IMR-90 (cell line): Measurements from ENCODE around the gene HOXA6.

DNA sequence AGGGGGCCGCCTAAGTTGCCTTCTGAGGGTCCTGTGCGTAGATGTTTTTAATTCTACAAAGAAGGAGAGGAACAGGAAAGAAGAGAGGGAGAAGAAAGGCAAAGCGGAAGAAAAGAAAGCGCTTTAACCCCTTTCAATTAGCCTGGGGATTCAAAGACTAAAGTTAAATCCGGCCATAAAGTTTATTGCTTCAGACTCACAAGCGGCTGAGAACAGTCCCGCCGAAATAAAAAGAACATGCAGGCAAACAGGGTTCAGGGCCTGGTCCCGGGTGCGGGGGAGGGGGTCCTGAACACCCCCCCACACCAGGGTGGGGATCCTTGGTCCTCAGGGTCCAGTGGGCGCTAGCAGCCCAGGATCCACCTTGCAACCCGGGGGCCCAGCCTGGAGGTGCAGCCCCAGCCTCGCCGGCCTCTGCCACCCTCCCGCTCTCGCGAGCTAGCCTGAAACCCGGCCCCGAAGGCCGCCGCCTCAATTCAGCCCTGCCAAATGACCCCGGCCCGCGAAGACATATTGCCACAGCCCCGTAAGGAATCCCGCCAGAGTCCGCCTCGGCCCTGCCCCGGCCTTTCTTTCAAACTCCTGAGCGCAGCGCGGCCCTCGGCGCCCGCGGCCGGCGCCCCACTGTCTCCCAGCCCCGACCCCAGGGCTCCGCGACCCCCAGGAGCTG is 4.3 kb downstream of the HOXA5 start:
- RRBS: 2% methylated on average over 35 of the region's 41 CpGs
CAGE:
- cytosol, long polyA plus RNA: no peak
- long polyA plus RNA: no peak
- nucleus, long polyA plus RNA: no peak

DNA sequence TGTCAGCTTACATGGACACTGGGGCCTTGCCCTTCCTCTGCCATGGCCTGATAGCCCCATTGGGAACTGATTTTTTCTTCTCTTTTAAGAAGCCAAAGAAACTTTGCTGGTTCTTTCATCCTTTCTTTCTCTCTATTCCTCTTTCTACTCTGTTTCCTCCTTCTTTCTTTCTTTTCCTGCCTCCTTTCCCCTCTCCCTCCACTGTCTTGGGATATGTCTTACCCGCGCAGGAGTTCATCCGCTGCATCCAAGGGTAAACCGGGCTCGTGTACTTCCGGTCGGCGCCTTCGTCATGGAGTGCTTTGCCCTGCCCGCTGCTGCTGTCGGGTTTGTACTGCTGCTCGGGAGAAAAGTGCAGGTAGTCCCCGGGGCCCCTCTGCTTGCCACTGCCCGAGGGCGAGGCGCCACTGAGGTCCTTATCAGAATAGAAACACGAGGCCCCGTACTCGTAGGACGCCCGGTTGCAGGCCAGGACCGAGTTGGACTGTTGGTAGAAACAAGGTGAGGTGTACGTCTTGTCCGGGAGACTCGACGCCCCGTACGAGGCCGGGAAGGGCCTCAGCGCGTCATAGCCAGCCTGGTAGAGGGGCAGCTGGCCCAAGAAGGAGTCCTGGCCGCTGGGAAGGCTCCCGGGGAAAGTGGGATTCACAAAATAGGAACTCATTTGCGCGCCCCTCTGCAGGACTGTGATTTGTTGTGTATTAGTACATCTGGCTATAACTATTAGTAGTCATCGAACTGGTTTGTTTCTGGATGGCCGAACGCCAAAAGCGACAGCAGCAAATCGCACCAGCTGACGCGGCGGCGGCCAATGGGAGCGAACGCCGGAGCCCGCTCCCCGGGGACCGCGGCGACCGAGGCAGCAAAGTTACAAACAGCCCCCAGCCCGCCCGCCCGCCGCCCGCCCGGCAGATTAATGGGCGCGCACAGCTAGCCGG is at the start of gene HOXA6:
Gene HOXA6 (minus strand): TSS at position 689 of the 938 bp plus-strand sequence.
- RRBS: 13% methylated on average over 32 of the region's 62 CpGs
CAGE:
- cytosol, long polyA plus RNA: no peak
- long polyA plus RNA: no peak
- nucleus, long polyA plus RNA: no peak

DNA sequence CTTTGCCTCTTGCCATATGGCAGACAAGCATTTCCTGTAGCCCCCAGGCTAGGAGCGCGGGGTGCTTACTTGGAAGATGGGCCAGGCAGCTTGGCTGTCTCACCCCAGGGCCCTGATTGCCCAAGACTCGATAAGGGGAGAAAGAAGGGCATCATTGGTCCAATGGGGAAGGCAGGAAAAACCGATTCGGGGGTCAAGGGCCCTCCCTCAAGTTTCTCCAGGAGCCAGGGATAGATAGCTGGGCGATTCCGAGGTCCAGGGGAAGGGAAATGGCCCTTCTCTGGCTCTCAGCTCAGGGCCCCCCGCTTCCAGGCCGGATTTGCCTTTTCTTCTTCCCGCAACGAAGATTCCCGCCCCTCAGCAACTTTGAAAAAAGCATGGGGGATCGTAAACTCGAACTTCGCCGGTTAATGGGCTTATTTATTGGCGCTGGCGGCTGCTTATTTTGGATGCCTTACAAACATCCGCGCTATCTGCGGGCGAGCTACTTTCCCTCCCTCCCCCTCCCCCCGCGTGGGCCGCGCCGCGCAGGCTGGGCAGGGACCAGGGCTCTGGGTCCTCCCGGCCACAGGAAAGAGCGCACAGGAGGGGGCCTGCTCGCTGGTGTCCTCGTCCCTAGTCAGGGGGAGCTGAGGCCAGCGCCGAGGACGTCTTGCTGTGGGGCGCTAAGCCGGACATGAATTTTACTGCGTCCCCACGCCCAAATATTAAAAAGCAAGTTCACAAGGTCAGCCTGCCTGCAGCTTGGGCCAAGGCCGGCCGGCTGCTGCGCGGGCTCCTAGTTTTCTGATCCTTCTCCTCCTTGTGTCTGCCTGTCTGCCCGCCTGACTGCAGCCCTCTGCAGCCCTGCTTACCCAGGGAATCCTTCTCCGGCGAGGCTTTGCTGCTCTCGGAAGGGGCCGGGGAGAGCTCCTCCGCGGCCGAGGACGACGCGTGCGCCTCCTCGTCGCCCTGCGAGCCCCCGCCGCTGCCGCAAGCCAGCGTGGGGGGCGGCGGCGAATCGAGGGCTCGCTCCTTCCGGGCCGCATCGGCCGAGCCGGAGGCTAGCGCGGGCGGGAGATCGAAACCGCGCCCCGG is 1.3 kb downstream of the HOXA10 start:
- RRBS: 13% methylated on average over 29 of the region's 79 CpGs
CAGE:
- cytosol, long polyA plus RNA: no peak
- long polyA plus RNA: no peak
- nucleus, long polyA plus RNA: no peak

DNA sequence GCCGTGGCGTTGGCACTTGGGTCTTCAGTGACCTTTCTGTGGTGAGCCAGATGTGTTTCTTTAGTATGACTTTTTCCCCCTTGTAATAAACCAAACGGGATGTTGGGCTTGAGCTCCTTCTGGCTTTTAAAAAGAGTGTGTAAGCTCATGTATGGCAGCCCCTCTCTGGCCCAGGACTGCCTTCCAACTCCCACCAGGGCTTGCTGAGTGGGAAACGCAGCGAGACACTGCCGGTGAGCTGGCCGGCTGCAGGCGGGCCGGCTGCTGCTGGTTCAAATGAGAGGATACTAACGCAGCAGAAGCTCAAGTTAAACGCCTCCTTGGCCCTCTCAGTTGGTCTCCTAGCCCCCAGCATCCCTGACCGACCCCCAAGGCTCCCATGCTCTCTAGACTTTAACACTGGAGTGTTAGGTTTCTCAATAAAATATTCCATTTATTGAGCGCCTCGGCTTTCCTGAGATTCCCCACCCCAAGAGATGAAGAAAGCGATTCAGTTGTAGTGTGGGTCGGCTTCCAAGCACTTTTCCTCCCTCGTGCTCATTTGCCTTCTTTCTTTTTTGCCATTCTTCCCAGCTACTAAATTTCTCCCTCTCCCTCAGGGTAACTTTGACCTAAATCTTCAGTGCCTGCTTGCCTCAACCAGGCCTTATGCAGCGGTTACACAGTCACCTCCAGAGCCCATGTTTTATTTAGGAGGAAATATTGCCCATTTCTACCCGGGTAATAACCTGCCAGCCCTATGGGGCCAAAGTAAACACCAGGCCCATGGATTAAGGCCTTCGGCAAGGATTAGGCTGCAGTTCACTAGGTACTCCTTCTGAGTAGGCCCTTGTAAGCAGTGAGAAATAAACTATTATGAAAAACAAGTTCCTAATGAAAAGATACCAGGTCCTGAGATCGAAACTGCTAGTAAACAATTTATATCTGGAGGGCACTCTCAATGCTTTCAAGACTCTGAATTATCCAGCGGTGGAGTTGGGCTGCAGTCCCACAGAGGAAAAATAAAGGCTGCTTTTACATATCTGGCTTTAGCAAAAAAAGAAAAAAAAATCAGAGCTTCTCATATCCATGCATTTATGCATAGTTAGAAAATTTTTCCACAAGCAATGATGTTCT is 3.4 kb upstream of the HOXA10 start:
- RRBS: no CpG with 5 or more reads among the region's 22 CpGs
CAGE:
- cytosol, long polyA plus RNA: no peak
- long polyA plus RNA: no peak
- nucleus, long polyA plus RNA: no peak

- RRBS: no CpG with 5 or more reads among the region's 16 CpGs
CAGE:
- cytosol, long polyA plus RNA: no peak
- long polyA plus RNA: no peak
- nucleus, long polyA plus RNA: no peak
These were observed 4.9 kb upstream of the HOXA10 start for GRCh38 chr7:27178982-27179520.

GRCh38 chr7:27184188-27185134 is 571 bp downstream of the HOXA11 start:
- RRBS: 2% methylated on average over 29 of the region's 83 CpGs
CAGE:
- cytosol, long polyA plus RNA: no peak
- long polyA plus RNA: no peak
- nucleus, long polyA plus RNA: no peak

DNA sequence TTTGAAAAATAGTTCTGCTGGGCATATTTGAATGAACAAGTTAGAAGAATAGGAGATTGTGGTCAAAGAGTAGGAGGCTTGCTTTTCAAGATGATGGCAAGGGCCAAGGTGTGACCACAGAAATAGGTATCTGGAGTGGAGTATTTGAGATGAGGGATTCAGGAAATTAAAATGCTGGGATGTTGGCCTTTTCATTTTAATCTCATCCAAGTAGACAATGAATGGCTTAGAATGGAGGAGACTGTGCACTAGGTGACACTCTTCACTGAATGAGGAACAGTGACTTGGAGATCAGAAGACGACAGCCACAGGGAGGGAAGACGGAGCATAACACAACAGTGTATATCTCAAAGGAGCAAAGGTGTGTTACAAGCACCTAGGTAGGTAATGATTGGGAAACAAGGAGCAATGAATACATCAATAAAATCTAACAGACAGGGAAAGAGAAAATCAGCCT is 4.2 kb upstream of the TAX1BP1 start:
- RRBS: no CpG with 5 or more reads among the region's 2 CpGs
CAGE:
- cytosol, long polyA plus RNA: no peak
- long polyA plus RNA: no peak
- nucleus, long polyA plus RNA: no peak

- RRBS: under 1% methylated on average over 8 of the region's 44 CpGs
CAGE:
- cytosol, long polyA plus RNA: no peak
- long polyA plus RNA: no peak
- nucleus, long polyA plus RNA: no peak
These were observed 694 bp downstream of the TAX1BP1 start for GRCh38 chr7:27740516-27741196.

- RRBS: no CpG with 5 or more reads among the region's 15 CpGs
CAGE:
- cytosol, long polyA plus RNA: no peak
- long polyA plus RNA: no peak
- nucleus, long polyA plus RNA: no peak
These were observed 123.9 kb downstream of the TAX1BP1 start for GRCh38 chr7:27863760-27864350.

GRCh38 chr7:28036712-28037902 is 143.5 kb downstream of the JAZF1 start:
- RRBS: no CpG with 5 or more reads among the region's 7 CpGs
CAGE:
- cytosol, long polyA plus RNA: no peak
- long polyA plus RNA: no peak
- nucleus, long polyA plus RNA: no peak

- RRBS: no CpG with 5 or more reads among the region's 6 CpGs
CAGE:
- cytosol, long polyA plus RNA: no peak
- long polyA plus RNA: no peak
- nucleus, long polyA plus RNA: no peak
These were observed 114.8 kb downstream of the JAZF1 start for GRCh38 chr7:28065833-28066205.

DNA sequence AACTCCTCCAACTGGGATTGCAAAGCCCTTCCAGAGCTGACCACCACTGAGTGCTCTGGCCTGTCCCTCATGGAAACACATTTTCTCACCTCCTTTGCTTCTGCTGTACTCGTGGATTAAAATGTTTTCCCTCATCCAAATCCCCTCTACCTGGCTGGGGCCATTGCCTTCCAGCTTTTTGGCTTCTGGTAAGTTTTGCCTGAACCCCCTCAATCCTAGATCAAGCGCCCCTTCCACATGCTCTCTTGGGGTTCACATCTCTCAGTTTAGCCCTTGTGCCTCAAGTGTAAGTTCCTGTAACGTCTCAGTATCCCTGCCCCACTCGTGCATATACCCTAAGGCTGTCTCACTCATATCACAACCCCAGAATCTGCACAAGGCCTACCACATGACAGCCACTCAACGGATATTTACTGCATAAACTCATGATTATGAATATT is 97.6 kb downstream of the JAZF1 start:
- RRBS: no CpG with 5 or more reads among the region's 5 CpGs
CAGE:
- cytosol, long polyA plus RNA: no peak
- long polyA plus RNA: no peak
- nucleus, long polyA plus RNA: no peak

GRCh38 chr7:28102850-28103565 is 77.6 kb downstream of the JAZF1 start:
- RRBS: no CpG with 5 or more reads among the region's 10 CpGs
CAGE:
- cytosol, long polyA plus RNA: no peak
- long polyA plus RNA: no peak
- nucleus, long polyA plus RNA: no peak

GRCh38 chr7:28106300-28106673 is 74.3 kb downstream of the JAZF1 start:
- RRBS: no CpG with 5 or more reads among the region's 4 CpGs
CAGE:
- cytosol, long polyA plus RNA: no peak
- long polyA plus RNA: no peak
- nucleus, long polyA plus RNA: no peak

DNA sequence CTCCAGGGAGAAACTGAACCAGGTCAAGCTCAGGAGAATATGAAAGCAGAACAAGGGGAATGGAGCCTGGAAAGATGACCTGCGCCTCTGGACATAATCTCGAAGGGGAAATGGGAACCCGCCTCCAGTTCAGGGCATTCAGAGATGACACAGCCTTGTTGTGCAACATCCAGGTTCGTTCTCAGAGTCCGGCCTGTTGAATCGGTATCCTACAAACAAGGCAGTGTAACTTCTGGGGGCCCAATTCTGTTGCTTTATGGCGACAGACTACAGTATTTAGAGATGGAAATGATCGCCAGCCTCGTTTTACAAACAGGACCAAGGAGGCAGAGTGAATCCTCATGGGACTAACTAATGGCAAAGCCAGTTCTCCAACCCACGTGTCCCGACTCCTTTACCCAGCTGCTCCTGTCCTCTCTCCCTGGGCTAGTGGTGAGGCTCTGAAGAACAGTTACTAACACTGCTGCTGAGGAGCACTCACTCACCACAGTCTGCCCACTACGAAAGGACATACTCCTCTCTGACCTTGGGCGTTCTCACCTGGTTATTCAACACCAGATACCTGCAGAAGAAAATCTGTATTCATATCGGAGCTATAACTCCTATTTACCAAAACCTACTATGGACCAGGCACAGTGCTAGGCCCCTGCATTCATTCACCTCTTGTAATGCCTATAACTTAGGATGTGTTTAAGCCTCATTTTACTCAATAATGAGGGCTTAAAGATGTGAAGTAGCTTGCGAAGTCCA is 67.5 kb downstream of the JAZF1 start:
- RRBS: no CpG with 5 or more reads among the region's 15 CpGs
CAGE:
- cytosol, long polyA plus RNA: no peak
- long polyA plus RNA: no peak
- nucleus, long polyA plus RNA: no peak

GRCh38 chr7:28149732-28150413 is 30.7 kb downstream of the JAZF1 start:
- RRBS: no CpG with 5 or more reads among the region's 6 CpGs
CAGE:
- cytosol, long polyA plus RNA: no peak
- long polyA plus RNA: no peak
- nucleus, long polyA plus RNA: no peak

DNA sequence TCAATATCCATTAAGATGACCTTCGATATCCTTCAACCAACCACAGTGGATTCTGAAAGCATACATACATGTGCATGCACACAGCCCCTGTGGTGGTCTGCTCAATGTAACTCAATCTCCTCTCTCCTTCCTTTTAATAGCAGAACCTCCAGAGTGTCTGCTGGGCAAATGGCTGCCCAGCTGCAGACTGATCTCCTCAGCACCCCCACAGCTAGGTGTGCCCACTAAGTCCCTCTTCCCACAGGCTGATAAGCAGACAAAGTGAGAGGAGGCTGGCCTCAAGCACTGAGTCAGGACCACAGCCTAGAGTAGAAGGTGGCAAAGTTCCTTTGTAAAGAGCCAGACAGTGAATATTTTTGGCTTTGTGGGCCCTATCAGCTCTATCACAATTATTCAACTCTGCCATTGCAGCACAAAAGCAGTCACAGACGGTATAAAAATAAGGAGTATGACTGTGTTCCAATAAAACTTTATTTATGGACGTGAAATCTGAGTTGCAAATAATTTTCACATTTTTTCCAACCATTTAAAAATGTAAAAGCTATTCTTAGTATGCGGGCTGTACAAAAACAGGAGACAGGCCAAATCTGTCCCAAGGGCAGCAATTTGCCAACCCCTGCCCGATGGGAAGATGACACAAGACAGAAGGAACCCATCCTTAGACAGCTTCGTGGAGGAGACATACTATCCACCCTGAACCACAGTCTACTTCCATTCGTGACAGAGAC is 23.4 kb downstream of the JAZF1 start:
- RRBS: no CpG with 5 or more reads among the region's 7 CpGs
CAGE:
- cytosol, long polyA plus RNA: no peak
- long polyA plus RNA: no peak
- nucleus, long polyA plus RNA: no peak

DNA sequence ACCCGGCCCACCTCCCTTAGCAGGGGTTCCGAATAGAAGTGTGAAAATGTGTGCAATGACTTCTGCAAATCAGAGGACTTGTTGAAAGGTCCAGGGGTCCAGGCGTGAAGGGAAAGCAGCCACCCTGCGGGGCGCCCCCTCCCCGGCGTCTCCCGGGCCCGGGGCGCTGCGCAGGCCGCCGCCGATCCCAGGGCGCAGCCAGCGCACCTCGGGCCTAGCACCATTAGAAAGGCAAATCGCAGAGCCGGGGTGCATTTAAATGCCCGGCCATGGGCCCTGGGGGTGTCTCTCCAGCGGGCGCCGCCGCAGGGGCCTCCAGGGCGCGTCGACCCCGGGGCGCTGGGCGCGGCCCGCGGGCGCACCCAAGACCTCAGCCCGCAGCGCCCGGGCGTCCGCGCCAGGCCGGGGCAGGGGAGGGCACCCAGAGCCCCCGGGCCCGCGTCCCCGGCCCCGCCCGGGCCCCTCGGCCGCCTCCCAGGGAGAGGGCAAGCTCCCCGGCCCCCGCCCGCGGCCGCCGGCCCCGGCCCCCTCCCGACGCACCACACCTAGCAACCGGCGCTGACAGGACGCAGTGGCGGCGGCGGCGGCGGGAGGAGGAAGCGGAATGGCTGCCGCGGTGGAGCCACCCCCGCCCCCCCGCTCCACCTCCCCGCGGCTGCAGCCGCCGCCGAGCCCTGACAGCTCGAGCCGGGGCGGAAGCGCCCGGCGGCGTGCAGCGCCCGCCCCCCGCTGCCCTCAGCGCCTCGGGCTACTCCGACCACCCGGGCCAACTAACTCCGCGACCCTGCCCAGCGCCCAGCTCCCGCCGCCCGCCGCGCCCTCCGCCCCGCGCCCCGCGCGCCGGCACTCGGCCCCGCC is 1.1 kb downstream of the JAZF1 start:
- RRBS: 4% methylated on average over 54 of the region's 107 CpGs
CAGE:
- cytosol, long polyA plus RNA: no peak
- long polyA plus RNA: no peak
- nucleus, long polyA plus RNA: no peak

DNA sequence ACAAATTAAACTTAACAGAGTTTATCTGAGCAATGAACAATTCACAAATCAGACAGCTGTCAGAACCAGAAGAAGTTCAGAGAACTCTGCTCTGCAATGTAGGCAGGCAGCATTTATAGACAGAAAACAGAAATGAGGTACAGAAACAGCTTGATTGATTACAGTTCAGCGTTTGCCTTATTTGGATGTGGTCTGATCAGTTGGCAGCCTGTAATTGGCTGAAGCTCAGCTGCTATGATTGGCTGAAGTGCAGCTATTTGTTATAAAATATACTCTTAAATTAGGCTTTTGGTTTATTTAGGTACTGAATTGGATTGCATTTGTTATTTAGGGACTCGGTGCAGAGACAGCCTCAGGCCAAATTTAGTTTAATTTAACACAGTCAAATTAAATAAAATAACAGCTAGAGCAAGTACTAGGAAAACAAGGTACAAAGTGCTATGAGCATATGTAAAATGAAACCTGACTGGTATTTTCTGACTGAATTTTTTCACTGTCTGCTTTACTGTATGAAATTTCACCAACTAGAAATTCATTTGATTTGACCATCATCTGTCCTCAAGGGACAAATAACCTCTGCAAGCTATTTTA is 85.9 kb upstream of the JAZF1 start:
- RRBS: no CpG with 5 or more reads among the region's 2 CpGs
CAGE:
- cytosol, long polyA plus RNA: no peak
- long polyA plus RNA: no peak
- nucleus, long polyA plus RNA: no peak

DNA sequence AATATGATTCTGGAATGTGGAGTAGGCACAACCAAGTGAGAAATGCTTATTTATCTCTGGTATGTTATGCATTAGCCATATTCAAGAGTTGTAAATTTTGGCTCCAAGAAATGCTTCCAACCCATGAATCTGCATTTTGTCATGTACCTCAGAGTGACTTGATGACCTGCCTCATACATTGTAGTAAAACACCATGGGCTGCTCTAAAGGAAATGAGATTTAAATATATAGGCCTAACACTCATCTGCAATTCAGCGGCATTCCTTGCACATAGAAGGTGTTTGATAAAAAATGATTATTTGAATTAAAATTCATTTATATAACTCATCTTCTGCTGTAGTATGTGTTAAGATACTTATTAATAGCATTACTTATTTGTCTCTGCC is 85.1 kb upstream of the CREB5 start:
- RRBS: no CpG with 5 or more reads among the region's 1 CpG
CAGE:
- cytosol, long polyA plus RNA: no peak
- long polyA plus RNA: no peak
- nucleus, long polyA plus RNA: no peak